HT1080 (cell line): Measurements from ENCODE around the gene SCN4A.

DNA sequence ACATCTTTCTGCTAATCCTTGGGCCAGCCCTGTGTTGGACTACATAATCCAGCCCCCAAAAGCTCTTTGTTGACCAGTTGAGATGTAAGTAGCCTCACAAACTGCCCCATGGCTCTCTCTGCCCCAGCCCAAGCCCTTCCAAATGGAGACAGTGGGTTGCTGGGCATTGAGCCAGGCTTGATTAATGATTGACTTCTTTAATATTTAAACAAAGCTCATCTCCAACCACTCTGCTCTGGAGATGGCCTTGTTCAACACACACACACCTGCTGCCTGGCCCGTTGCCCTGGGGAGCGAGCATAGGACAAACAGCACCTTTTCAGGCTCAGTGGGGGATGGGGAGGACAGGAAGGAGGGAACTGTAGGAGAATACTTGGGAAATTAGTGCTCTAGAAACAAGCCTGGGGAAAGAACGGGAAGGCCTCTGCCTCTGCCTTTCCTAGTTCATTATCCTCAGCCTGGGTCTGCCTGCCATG lies 2.7 kb upstream of the KCNH6 start:
RAMPAGE:
- cytosol, long total RNA: no peak
- long total RNA: no peak
- nucleus, long total RNA: no peak

DNA sequence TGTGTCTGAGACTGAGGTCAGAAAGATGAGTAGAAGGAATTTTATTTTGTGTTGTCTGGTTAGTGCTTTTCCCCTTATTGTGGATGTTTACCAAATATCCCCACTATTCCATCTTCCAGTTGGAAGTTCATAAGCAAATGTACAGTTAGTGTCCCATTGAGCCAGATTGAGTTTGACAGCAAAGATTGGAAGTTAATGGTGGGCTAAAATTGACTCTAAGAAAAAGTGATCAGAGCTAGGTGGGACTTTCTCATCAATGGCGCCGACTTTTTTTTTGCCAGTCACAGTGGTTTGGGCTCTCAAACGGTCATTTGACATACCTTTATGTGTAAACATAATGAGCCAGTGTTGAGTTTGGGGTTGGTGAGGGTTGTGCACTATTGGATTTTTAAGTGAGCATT lies 23.4 kb upstream of the TACO1 start:
RAMPAGE:
- cytosol, long total RNA: no peak
- long total RNA: no peak
- nucleus, long total RNA: no peak

GRCh38 chr17:63675767-63676459 lies 24.0 kb downstream of the LIMD2 start:
RAMPAGE:
- cytosol, long total RNA: no peak
- long total RNA: no peak
- nucleus, long total RNA: no peak

RAMPAGE:
- cytosol, long total RNA: no peak
- long total RNA: no peak
- nucleus, long total RNA: no peak
Observed at GRCh38 chr17:63684751-63685528, 15.0 kb downstream of the LIMD2 start.

RAMPAGE:
- cytosol, long total RNA: no peak
- long total RNA: no peak
- nucleus, long total RNA: no peak
Observed at GRCh38 chr17:63694267-63695239, 5.4 kb downstream of the LIMD2 start.

RAMPAGE:
- cytosol, long total RNA: no peak
- long total RNA: no peak
- nucleus, long total RNA: no peak
Observed at GRCh38 chr17:63823609-63824525, 3.4 kb upstream of the PSMC5 start.

DNA sequence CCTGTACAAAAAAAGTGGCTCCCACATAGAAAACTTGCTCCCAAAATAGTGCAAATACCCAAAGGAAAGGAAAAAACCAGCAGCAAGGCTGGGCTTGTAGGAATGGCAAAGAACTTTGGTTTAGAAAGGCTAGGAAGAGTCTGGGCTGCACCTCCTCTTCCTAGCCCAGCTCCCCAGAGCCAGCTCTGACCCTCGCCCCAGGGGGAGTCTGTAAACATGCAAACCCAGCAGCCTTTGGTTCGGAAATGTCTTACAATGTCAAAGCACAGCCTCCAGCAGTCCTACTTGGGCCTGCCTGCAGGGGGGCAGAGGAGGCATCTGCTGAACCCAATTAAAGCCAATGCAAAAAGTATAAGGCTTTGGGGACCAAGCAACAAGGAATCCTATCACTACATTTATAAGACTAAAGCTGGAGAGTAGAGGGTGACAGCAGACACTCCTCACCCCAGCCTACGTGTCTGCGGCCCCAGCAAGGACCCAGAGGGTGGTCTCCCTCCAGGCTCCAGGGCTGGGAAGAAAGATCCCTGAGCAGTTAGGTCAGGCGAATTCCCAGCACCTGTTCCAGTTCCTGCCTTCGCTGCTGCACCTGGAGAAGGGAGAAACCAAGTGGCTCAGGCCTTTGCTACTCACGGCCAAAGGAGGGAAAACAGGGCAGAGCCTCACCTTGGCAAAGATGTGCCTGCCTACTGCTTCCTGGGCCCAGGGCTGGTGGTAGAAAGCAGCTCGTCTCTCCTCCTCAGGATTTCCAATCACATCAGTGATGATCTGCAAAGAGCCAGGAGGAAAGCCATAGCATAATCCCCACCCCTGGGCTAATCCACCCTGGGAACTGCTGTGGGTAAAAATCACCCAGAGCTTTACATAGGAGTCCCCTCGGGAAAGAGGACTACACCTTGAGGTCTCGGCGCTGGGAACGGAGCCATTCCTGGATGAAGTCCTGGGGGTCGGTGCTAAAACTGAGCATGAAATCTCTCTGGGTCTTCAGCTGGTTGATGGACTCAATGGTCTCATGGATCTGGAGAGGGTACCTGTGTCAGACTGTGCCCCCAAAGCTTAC lies 5.3 kb upstream of the FTSJ3 start:
RAMPAGE:
- cytosol, long total RNA: no peak
- long total RNA: no peak
- nucleus, long total RNA: no peak

DNA sequence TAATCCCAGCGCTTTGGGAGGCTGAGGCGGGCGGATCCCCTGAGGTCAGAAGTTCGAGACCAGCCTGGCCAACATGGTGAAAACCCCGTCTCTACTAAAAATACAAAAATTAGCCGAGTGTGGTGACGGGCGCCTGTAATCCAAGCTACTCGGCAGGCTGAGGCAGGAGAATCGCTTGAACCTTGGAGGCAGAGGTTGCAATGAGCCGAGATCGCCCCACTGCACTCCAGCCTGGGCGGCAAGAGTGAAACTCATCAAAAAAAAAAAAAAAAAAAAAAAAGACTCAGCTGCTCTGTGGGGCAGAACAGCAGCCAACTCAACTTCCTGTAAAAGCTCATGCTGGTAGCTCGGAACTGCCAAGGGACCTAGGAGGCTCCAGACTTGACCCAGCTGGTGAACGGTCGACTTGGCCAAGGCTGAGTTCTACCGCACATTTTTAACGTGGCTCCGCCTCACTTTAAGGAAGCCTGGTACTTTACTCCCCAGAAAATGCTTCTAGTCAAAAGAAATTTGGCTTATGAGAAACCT lies 957 bp upstream of the SMARCD2 start:
RAMPAGE:
- cytosol, long total RNA: no peak
- long total RNA: no peak
- nucleus, long total RNA: no peak

DNA sequence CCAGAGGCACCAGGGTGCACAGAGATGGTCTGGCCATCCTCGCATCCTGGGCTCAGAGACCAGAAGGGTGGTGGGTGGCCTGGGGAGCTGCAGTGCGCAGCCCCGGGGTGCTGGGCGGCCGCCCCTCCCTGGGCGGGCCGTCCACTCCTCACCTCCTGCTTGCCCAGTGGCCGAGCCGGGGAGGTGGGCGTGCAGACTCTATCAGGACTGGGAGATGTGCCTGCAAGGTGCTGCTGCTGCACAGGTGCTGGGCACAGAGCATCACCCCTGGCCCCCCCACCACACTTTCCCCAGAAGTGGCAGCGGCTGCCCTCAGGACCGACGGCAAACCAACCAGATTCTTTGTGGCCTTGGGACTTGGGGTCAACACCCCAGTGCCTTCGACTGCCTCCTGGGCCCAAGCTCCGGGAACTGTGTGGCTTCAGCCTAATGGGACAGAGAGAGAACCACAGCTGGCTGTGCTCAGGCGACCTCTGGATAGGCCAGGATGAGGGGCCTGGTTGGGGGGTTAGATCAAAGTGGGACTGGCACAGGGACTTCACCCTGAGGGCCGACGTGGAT lies at the start of gene SCN4A:
Gene SCN4A (minus strand): TSS at position 114 of the 561 bp plus-strand sequence.
RAMPAGE:
- cytosol, long total RNA: no peak
- long total RNA: no peak
- nucleus, long total RNA: no peak

RAMPAGE:
- cytosol, long total RNA: no peak
- long total RNA: no peak
- nucleus, long total RNA: no peak
Observed at GRCh38 chr17:64056184-64057196, 36.1 kb upstream of the ICAM2 start.

DNA sequence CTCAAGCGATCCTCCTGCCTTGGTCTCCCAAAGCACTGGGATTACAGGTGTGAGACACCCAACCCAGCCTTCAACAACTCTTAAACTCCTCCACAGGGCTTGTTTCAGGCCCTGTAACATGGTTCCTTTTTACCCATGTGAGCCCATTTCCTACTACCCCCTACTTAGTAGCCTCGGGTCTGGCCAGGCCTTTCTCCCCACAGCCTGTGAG lies 39.4 kb upstream of the ICAM2 start:
RAMPAGE:
- cytosol, long total RNA: no peak
- long total RNA: no peak
- nucleus, long total RNA: no peak

GRCh38 chr17:64155776-64156653 lies 26.1 kb upstream of the ERN1 start:
RAMPAGE:
- cytosol, long total RNA: no peak
- long total RNA: no peak
- nucleus, long total RNA: no peak

RAMPAGE:
- cytosol, long total RNA: no peak
- long total RNA: no peak
- nucleus, long total RNA: no peak
Observed at GRCh38 chr17:64314978-64315680, 52.1 kb upstream of the TEX2 start.

GRCh38 chr17:64378976-64379390 lies 11.7 kb downstream of the PECAM1 start:
RAMPAGE:
- cytosol, long total RNA: no peak
- long total RNA: no peak
- nucleus, long total RNA: no peak

GRCh38 chr17:64496230-64496457 lies 710 bp downstream of the POLG2 start:
RAMPAGE:
- cytosol, long total RNA: no peak
- long total RNA: no peak
- nucleus, long total RNA: no peak

DNA sequence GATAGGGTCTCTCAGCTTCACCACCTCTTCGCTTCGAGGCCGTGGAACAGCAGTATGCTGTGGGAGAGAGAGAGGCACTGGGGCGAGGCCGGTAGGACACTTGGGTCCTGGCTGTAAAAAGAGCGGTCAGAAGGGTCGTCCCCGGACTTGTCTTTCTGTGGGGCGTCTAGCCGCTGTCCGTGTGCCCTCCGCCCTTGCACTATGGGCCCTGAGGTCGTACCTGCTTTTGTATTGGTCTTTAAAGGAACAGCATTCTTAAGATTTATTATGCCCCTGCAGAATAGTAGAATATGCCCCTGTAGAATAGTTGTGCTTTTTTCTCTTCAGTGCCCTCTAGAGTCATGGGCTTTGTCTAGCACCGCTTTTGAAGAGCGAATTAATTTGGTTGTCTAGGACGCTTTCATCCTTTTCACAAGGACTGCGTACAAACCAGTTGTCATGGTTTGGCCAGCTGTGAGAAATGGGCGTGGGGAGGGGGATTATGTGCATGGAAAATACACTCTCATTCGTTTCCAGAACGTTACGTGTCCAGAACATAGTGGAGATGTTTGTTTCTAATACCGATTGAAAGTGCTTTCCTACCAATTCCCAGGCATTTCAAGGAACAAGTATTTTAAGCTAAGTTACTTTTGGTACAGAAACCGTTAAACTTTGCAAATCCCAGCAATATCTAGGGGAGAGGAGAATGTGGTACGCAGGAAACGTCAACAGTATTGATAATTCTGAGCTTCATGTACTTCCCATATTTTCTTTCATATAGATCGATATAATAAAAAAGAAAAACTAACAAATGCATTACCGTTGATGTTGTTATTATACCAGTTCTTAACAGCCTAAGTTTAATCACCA lies 705 bp downstream of the CEP95 start:
RAMPAGE:
- cytosol, long total RNA: no peak
- long total RNA: no peak
- nucleus, long total RNA: no peak

DNA sequence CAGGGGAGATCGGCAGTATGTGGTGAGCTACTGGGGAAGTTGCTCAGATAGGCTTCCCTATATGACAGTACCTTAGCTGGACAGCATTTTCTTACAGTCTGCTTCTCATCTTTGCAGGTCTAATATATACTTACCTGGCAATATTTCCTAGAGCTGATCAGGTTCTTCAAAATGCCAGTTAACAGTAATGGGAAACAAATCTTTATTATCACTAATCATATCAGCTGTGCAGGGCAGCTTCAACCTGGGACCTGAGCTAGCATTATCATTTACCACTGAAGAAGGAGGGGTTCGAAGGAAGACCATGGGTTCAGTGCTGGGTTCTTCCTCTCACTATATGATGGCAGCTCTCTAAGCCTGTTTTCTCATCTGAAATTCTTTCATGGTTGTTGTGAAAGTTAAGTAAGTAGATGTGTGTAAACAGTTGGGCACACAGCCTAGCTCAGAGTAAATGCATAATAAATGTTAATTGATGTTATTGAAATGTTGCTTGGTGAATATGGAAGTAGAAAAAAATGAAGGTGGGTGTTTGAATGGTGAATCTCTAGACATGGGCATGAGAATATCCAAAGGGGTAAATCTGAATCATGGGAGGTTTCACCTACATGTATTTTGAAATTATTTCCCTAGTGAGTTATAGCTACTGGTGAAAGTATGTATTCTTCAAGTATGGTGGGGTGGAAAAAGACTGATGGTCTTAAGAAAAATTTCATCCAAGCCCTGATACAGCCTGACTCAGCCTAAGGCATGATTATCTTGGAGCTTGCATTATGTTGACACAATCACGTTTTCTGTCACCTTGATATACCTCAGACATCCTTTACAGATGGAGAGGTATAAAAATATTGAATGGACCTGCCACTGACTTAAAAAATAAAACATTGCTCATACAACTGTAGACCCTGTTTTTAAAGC lies 9.1 kb downstream of the CEP95 start:
RAMPAGE:
- cytosol, long total RNA: no peak
- long total RNA: no peak
- nucleus, long total RNA: no peak

RAMPAGE:
- cytosol, long total RNA: no peak
- long total RNA: no peak
- nucleus, long total RNA: no peak
Observed at GRCh38 chr17:64530431-64531345, 23.9 kb downstream of the CEP95 start.

GRCh38 chr17:64545504-64546319 lies 38.9 kb downstream of the CEP95 start:
RAMPAGE:
- cytosol, long total RNA: no peak
- long total RNA: no peak
- nucleus, long total RNA: no peak

DNA sequence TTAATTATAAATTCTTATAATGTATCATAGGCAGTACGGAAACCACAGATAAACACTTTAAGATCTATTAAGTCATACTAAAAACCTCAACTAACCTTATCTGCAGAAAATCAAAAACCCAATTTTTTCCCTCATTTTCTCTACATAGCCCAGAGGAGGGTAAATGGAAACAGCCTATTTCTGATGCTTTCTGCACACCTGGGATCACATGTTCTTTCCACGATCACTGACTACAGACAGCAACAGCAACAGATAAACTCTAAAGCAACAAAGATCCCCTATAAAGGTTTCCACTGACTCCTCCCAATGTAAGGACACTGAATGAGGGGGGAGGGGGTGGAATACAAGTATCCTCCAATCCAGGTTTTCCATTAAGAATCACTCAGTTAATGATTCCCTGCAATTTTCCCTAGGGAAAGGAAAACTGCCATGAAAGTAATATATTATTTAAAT lies 2.0 kb downstream of the SMURF2 start:
RAMPAGE:
- cytosol, long total RNA: no peak
- long total RNA: no peak
- nucleus, long total RNA: no peak